BJ (cell line): Measurements from ENCODE around the gene UHRF2.

- CAGE, long polyA plus RNA, result no peak
- RRBS, result no CpG with 5 or more reads among the region's 4 CpGs
Measured at GRCh38 chr9:6217894-6218719, 2.5 kb downstream of the IL33 start.

DNA sequence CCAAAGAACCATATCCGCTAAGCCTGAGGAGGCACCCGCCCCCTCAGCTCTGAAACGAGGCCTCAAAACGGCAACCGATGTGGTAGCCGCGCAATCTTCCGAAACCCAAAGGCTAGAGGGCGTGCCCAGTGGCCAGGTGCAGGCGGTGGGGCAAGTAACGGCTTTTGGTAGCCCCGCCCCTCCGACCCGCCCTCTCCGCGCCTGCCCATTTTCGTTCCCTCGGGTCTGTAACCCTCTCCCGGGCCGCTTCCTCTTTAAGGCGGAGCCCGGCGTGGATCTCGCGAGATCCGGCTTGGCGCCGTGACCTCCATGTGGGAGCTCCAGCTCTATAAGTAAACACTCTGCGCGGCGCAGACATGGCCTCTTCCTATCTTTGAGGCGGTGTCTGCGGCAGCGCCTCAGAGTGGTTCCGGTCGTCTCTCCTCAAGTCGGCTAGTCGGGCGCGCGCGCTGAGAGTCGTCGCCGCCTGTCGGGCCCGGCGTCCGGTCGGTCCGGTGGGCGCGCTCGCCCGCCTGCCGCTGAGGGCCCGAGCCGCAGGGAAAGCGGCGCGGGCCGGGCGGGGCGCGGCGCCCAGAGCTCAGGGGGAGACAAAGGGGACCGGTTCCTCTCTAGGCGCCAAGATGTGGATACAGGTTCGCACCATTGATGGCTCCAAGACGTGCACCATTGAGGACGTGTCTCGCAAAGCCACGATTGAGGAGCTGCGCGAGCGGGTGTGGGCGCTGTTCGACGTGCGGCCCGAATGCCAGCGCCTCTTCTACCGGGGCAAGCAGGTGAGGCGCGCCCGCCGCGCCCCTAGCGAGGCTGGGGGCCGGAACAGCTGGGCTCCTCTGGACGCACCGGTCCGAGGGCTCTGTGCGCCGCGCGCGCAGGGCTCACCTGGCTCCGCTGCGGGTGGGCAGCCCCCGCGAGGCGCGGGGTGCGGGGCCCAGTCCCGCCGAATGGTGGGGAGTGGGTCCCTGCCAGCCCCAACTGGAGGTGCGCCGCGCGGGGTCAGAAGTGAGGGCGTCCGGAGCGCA, at the start of gene UHRF2:
Gene UHRF2 (plus strand): TSS at position 329 of the 1,019 bp plus-strand sequence.
- CAGE, long polyA plus RNA, result start-site peak on the plus strand centred at position 511 of the sequence, 508 bp wide, 68 and 35 reads in 2 replicates
- RRBS, result 1% methylated on average over 41 of the region's 114 CpGs

DNA sequence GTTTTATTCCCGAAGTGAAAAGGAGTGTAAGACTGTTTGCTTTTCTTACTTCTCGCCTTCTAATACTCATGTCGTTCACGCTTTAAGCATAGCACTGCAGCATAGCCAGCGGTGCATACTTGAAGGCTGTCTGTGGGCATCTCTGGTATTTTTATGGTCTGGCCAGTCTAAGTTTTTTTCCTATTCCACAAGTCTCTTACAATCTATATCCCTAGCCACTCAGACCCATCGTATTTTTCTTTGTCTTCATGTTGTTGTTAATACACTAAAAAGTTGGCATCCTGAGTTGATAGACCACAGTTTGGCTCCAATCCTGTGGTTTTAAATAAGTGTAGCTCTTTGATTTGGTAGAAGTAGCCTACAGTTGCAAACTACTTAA, 1.3 kb downstream of the UHRF2 start:
- CAGE, long polyA plus RNA, result no peak
- RRBS, result no CpG with 5 or more reads among the region's 6 CpGs

DNA sequence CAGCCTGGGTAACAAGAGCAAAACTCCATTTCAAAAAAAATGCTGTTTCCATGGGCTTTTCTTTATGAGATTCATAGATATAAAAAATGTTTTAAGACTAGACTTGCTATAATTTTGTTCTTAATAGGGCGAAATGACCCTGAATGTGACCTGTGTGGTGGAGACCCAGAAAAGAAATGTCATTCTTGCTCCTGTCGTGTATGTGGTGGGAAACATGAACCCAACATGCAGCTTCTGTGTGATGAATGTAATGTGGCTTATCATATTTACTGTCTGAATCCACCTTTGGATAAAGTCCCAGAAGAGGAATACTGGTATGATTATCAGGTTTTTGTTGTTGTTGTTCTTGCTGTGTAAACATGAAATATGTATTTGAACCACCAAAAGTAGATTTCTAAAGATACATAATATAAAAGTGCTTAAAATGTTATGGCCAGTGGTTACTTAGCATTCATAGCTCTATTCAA, 64.5 kb downstream of the UHRF2 start:
- CAGE, long polyA plus RNA, result no peak
- RRBS, result no CpG with 5 or more reads among the region's 2 CpGs

GRCh38 chr9:6672032-6672711, 26.6 kb upstream of the GLDC start:
- CAGE, long polyA plus RNA, result no peak
- RRBS, result no CpG with 5 or more reads among the region's 6 CpGs

GRCh38 chr9:7082158-7082528, 324.4 kb downstream of the KDM4C start:
- CAGE, long polyA plus RNA, result no peak
- RRBS, result no CpG with 5 or more reads among the region's 3 CpGs

DNA sequence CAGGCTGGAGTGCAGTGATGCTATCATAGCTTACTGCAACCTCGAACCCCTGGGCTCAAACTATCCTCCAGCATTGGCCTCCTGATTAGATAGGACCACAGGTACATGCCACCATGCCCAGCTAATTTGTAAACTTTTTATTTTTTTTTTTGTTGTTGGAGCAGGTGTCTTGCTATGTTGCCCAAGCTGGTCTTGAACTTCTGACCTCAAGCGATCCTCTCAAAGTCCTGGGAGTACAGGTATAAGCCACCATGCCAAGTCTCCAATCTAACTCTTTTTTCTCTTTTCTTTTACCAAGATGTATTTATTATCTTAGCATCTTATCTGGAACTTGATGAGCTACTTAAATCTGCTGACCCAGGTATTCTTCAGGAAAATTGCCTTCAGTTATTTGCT, 158.1 kb upstream of the DMAC1 start:
- CAGE, long polyA plus RNA, result no peak
- RRBS, result no CpG with 5 or more reads among the region's 2 CpGs

DNA sequence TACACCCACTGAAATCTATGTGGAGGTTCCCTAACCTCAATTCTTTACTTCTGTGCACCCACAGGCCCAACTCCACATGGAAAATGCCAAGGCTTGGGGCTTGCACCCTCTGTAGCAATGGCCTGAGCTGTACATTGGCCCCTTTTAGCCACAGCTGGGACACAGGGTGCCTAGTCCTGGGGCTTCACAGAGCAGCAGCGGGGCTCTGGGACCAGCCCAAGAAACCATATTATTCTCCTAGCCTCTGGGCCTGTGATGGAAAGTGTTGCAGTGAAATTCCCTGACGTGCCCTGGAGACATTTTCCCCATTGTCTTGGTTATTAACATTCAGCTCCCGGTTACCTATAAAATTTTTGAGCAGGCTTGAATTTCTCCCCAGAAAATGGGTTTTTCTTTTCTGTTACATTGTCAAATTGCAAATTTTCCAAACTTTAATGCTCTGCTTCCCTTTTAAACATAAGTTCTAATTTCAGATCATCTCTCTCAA, 206.5 kb upstream of the PTPRD start:
- CAGE, long polyA plus RNA, result no peak
- RRBS, result no CpG with 5 or more reads among the region's 3 CpGs

DNA sequence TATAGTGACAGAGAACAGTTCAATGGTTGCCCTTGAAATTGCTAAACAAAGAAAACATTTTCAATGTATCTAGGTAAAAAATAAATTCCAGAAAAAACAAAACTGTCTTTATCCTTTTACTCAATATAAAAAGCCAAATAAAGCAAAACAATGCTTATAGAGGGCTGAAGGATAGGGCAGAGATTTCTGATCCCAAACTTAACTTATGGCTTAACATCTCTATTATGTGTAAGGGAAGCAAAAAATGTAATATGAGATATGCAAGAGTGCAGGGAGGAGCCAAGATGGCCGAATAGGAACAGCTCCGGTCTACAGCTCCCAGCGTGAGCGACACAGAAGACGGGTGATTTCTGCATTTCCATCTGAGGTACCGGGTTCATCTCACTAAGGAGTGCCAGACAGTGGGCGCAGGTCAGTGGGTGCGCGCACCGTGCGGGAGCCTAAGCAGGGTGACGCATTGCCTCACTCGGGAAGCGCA, 359.4 kb upstream of the TYRP1 start:
- CAGE, long polyA plus RNA, result no peak
- RRBS, result no CpG with 5 or more reads among the region's 14 CpGs

- CAGE, long polyA plus RNA, result no peak
- RRBS, result no CpG with 5 or more reads among the region's 7 CpGs
Measured at GRCh38 chr9:12695358-12695991, 2.3 kb downstream of the TYRP1 start.

DNA sequence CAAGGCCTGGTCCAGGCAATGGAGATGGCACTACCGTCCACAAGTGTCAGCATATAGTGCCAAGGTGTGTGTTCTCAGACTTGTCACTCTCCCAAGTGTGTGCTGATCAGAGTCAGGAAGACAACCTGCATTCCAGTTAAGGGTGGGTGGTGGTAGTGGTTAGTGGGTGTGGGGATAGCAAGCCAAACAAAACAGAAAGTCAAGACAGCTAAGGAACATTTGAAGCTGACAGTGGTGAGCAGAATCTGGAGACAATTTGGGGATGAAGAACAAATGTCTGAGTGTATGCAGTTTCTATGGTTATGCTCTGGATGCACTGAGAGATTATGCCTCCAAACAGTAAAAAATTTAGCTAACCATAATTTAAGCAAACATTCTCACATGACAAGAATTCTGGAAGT, 148.6 kb downstream of the LURAP1L start:
- CAGE, long polyA plus RNA, result no peak
- RRBS, result no CpG with 5 or more reads among the region's 1 CpG

GRCh38 chr9:13139481-13140380, 139.8 kb downstream of the MPDZ start:
- CAGE, long polyA plus RNA, result no peak
- RRBS, result no CpG with 5 or more reads among the region's 2 CpGs

- CAGE, long polyA plus RNA, result no peak
- RRBS, result no CpG with 5 or more reads among the region's 3 CpGs
Measured at GRCh38 chr9:13265126-13265325, 14.5 kb downstream of the MPDZ start.

DNA sequence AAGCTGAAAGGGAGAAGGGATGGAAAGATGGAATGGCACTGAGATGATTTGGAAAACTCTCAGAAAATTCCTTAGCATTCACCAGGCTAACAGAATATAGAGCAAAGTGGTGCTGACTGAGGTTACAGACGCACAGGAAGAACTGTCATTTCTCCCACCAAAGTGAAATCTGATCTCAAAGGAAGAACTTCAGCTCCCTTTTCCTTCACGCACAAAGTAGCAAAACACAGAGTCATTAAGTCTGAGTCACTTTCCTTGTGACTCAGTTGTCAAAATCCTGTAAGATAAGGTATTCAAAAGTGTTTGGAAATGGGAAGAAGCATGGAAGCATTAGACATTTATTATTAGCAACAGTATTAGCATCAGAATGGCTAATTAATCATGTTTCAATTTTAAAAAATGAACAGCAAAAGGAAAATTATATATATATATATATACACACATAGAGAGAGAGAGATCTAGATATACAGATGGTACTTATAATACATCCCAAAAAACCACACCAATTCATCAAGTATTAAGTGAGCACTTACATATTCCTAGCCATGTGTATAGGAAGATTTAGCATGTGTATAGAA, 11.7 kb downstream of the MPDZ start:
- CAGE, long polyA plus RNA, result no peak
- RRBS, result no CpG with 5 or more reads among the region's 2 CpGs

GRCh38 chr9:13513734-13513974, 234.2 kb upstream of the MPDZ start:
- CAGE, long polyA plus RNA, result no peak
- RRBS, result no CpG with 5 or more reads among the region's 6 CpGs

GRCh38 chr9:13527594-13527970, 248.1 kb upstream of the MPDZ start:
- CAGE, long polyA plus RNA, result no peak
- RRBS, result no CpG with 5 or more reads among the region's 3 CpGs

DNA sequence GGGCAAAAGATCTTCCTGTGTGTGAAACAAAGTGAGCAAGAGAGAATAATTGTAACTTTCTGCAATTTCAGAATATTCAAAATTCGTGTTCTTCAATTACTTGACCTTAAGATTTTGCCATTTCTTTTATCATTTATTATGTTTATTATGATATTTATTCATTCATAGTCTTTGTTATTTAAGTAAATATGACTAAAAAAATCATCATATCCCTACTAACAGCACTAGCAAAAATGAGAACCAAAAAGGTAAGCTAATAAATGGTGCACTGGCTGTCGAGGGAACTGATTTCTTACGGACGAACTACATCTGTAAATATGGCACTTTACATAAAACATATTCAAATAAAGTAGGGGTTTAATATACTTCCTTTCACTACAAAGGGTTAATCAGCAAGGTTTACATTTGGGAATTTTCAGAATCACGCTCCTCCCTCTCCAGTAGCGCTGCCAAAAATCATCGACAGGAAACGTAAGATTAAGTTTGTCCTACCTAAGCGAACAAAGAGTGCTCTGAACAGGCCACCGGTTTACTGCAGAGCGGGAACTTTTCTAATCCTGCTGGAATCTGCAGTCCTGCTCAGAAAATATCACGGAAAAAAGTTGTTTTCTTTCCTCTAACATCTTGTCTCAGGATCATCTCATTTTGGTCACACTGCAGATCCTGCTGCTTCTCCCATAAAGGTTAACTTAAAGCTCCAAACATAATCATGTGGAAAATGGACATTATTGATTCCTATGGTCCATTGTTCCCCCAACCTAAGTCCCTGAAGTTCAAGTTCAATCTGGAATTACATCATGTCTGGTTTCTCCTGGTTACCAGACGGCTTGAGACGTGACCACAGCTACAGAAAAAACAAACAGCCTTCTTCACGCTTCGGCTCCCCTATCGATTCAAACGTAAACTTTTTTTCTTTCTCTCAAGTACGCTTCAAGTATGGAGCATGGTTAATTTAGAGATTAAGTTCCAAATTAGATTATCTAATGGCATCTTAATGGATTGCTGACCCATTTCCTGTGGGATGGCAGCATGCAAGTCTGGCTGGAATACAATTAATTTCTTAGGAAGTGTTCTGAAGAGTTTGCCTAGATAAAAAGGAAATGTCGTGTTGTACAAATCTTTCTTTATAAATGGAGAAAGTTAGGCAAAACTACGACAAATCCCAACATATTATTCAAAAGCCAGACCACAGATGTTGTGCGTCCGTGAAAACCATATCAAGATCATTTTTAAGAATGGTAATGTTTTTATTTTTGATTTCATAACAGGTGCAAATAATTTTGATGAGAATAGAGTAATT, 217.6 kb downstream of the NFIB start:
- CAGE, long polyA plus RNA, result no peak
- RRBS, result no CpG with 5 or more reads among the region's 23 CpGs

DNA sequence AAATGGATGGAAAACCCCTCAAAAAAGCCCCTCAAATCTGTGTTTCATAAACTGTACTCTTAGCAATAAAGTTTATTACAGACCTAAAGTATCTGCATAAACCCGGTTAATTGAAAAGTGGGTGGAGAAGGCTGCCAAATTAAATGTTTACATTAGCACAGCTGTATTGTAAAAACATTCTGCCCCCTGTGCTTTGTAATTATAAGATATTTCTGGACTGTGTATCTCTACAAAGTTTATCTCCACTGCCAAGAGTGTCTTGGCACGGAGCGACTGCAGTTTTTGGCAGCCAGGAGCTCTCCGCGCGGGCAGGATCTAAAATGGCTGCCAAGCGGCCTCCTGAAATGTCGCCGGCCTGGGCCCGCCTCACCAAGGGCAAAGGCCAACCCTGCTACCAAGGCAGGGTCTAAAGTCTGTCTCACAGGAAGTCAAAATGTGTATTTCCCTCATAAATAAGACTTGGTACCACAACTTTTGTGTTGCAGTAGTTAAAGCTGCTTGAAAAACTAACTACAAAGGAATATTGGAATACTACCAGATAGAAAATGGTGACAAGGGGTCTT, 110.6 kb downstream of the NFIB start:
- CAGE, long polyA plus RNA, result no peak
- RRBS, result no CpG with 5 or more reads among the region's 10 CpGs

DNA sequence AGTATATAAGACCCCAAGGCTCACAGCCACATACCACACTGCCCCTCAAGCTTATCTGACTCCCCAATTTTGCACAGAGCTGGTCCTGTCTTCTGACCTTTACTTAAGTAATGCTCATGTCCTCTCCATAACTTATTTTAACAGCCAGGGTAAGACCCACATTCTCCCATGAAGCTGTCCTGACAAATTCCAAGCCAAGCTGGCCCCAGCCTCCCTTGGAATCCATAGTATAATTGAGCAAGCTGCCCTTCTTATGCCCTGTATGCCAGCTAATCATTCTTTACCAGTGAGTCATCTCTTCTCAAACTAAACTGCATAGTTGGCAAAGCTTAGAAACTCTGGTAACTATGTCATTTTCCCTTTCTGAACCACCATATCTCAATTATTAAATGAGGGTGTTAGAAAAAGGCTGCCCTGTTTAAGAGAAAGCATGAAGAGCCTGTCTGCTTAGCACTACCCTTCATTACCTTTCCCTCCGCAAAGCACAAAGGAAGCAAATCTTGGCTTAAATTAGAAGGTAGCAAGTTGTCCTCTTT, 92.3 kb downstream of the NFIB start:
- CAGE, long polyA plus RNA, result no peak
- RRBS, result no CpG with 5 or more reads among the region's 1 CpG

GRCh38 chr9:14222062-14222758, 91.7 kb downstream of the NFIB start:
- CAGE, long polyA plus RNA, result no peak
- RRBS, result no CpG with 5 or more reads among the region's 1 CpG